SJCRH30 (cell line): ENCODE data around the genes CUX2 and PHETA1.

DNA sequence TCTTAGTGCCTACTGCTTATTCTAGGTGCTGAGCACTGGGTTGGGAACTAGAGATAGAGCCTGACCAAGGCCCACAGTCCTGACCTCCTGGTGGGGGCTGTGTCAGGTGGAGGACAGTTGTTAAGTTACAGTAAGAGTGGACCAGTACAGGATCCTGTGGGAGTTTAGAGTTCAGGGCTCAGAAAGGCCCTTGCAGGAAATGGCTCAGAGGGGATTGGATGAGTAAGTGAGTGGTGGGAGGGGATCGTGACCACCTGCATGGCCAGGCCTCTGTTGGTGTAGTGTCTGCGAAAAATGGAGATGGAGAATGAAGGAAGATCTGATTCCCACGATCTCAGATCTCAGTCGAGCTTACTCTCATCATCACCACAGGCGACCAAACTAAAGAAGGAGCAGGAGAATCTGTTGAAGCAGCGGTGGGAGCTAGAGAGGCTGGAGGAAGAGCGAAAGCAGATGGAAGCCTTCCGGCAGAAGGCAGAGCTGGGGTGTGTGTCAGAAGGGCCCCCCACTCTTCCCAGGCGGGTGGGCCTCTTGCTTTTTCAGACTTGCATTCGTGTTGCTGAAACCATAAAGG, 8.2 kb downstream of the TCHP start:
- RAMPAGE, long total RNA, result no peak

GRCh38 chr12:109944871-109945641, 45.0 kb downstream of the TCHP start:
- RAMPAGE, long total RNA, result no peak

DNA sequence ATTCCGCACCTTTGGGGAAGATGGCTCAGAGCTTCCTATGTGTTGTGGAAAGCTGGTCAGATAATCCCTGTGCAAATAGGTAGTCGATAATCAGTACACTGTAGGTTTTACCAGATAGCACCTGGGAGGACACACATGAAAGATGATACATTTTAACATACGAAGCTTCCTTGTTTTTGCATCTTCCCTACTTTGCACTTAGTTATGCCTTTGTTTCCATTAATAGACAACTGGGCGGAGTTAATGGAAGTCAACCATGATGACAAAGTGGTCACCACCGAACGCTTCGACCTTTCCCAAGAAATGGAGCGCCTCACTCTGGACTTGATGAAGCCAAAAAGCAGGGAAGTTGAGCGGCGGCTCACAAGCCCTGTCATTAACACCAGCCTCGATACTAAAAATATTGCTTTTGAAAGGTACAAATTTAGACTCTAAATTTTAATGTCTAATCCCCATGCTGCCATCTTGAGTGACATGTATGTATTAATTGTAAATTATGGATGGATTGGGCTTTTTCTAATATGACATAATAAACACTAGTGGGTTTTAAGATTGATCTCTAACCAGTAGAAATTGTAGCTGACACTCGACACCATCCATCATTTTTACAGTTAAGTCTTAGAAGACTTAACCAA, 19.8 kb downstream of the ANKRD13A start:
- RAMPAGE, long total RNA, result no peak

DNA sequence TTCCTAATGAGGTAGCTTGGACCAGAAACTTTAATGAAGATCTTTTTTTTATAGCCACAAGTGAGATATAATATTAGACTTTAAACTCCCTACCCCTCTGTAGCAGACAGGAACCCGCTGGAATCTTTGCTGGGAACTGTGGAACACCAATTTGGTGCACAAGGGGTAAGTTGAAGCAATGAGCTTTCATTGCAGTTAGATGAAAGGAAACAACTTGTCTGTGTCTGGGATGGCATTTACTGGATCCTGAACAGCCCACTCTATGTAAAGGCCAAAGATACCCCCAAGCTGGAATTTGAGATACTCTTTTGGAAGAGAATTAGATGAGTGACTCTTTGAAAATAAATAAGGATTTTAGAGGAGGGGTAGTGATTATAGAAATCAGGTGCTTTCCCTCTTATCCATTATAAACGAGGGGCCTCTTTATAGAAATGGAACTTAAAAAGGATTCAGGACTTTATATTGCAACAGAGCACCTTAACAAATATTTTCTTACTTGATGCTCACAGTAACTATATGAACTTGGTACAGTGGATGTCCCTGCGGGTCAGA, 20.6 kb downstream of the C12orf76 start:
- RAMPAGE, long total RNA, result no peak

DNA sequence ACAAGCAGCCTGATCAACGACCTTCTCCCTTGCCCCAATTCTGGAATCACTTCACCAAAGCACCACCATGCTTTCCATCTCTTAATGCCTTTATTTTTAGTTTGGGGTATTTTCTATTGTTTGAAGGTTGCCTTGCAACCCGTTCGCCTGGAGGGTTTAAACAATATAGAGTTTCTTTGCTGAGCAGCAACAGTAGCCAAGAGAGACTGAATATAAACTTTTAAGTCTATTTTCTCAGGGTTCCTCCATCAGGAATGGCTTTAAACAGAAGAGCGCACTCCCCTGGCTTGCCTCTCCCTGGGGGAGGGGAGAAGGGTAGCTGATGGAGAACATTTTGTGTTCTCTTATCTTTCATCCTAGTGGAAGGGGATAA, 34.6 kb upstream of the ATP2A2 start:
- RAMPAGE, long total RNA, result no peak

DNA sequence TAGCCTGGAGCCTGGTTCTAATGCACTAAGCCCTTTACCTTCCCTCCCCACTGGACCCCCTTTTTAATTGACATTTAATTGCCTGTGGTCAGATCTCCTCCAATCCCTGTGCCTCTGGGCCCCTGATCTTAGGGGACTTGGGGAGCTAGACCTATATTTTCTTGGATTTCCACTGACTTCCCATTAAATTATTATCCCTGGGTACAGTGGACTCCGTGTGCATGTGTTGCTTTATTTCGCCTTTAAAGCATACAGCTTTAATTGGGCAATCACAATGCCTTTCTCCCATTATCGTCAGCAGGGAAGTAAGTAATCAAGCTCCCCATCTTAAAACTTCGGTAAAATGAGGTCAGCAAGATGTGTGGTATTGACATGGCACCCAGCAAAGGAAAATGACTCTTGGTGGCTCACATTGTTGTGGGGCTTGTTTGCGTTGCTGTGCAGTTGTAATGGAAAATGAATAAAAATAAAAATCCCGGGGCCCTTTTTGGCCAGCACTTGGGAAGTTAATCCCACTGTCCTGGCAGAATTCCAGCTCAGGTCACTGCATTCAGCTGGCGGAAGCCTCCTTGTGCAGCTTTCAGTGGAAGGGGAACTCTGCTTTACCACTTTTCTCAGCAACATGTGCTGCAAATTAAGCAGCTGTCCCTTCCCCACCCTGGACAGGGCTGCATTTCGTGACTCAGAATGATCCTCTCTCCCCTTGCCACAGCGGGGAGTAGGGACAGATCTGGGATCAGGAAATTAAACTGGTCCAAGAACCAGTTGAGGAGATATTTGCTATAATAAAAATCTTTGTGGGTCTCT, 14.0 kb upstream of the ATP2A2 start:
- RAMPAGE, long total RNA, result no peak

DNA sequence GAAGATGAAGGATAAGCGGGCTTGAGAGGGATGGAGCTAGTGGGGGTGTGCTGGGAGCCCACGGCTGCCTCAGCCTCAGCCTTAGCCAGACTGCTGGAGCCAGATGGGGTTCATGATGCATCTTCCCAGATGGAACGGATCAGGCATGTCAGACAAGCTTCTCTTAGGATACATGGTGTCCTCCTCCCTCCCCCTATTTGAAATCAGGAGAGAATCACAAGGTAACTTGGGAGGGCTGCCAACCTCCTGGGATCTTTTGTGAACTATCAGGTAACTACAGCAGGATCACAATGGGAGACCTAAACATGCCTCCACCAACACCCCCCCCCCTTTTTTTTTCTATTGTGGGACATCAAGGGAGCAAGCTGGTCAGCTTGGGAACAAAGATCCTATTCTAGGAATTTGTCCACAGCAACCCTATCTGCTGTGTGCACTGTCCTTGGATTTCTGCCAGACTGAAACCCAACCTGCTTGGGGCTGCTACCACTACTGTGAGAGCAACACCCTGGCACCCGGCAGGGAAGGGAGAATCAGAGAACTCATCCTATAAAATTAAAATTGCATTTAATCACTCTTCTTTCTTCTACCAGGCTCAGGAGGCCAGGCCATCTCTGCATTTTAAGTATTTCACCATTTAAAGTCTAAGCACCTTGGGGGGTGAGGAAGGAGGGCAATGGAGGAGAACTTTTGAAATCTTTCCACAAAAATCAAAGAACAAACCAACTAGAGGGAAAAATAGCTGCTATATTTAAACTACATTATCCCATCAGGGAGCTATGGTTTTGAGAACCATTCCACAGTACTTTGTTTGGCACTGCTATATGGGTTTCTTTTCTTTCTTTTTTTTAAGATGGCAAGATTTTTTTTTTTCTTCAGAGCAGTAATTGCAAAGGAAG, 10.5 kb upstream of the ATP2A2 start:
- RAMPAGE, long total RNA, result no peak

- RAMPAGE, long total RNA, result no peak
Observed at GRCh38 chr12:110288979-110289601, 8.0 kb downstream of the ATP2A2 start.

DNA sequence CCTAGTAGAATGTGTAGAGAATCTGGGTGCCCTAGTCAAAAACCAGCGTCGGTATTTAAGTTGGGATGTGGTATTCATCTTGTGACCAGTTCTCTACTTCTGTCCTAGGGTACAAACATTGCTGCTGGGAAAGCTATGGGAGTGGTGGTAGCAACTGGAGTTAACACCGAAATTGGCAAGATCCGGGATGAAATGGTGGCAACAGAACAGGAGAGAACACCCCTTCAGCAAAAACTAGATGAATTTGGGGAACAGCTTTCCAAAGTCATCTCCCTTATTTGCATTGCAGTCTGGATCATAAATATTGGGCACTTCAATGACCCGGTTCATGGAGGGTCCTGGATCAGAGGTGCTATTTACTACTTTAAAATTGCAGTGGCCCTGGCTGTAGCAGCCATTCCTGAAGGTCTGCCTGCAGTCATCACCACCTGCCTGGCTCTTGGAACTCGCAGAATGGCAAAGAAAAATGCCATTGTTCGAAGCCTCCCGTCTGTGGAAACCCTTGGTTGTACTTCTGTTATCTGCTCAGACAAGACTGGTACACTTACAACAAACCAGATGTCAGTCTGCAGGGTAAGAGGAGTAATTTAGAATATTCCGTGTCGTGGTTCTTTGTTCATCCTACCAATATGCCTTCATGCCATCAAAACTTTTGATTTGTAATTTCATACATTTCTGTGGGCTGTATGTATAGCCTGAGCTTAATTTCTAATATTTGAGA, 46.6 kb downstream of the ATP2A2 start:
- RAMPAGE, long total RNA, result no peak

GRCh38 chr12:110332290-110332504, 51.1 kb downstream of the ATP2A2 start:
- RAMPAGE, long total RNA, result no peak

DNA sequence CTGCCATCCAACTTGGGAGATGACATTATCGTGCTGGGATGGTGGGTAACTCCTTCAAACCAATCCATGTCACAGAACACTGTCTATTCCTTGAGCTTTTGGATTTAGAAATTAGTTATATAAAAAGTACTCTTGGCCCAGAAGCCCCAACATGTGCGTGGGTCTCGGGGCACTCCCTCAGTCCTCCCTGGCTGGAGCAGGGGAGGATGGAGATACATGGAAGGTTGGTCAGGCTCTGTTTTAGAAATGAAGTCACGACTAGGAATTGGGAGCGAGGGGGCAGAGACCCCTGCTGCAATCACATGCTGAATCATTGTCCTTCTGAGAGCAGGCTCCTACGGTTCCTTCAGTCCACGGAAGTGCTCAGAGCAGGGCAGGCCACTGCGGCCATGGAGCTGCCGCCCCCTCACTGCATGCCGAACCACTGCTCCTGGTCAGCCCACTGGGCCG, 29.7 kb downstream of the ANAPC7 start:
- RAMPAGE, long total RNA, result no peak

- RAMPAGE, long total RNA, result no peak
Observed at GRCh38 chr12:110638017-110638258, 24.0 kb downstream of the TCTN1 start.

GRCh38 chr12:110732939-110733538, 9.7 kb downstream of the PPP1CC start:
- RAMPAGE, long total RNA, result no peak

DNA sequence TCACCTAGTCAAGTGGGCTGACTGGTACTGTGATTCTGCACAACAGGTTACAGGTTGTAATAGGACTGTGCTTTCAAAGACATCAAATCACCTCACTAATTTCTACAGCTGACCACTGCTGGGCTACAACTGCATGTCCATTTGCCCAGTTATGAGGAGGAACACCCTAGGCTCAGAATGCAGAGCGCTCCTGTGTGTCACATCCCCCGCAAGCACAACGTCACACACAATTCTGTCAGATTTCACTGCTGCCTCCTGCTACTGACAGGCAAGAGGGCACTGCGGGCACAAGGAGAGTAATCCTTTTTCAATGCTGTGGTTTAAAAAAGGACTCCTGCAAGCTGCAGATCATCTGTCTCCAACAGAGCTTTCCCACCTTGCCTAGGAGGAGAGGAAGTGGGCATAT, 4.2 kb downstream of the PPP1CC start:
- RAMPAGE, long total RNA, result no peak

- RAMPAGE, long total RNA, result no peak
Observed at GRCh38 chr12:110894297-110894814, 26.0 kb downstream of the MYL2 start.

- RAMPAGE, long total RNA, result no peak
Observed at GRCh38 chr12:110896535-110896986, 23.8 kb downstream of the MYL2 start.

DNA sequence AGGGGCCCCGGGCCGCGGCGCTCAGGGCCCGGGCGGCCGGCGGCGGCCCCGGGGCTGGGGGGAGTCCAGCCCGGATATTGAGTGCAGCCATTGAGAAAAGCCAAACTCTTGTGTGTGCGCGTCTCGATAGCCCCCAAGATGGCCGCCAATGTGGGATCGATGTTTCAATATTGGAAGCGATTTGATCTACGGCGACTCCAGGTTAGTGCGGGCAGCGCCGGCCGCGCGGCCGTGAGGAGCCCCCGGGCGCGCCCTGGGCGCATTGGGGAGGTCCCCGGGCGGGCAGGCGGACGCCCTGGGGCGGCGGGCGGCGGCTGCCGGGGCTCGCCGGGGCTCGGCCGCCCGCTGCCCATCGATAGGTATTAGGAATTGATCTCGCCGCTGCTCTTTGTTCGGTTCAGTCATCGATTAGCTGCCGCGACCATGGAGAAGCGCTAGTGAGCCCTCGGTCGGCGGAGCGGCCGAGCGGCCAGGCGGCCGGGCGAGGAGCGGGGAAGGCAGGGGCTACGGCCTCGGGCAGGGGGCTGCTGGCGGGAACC, at the start of gene CUX2:
Gene CUX2 (plus strand): TSS at position 126 of the 539 bp plus-strand sequence.
- RAMPAGE, long total RNA, result no peak

DNA sequence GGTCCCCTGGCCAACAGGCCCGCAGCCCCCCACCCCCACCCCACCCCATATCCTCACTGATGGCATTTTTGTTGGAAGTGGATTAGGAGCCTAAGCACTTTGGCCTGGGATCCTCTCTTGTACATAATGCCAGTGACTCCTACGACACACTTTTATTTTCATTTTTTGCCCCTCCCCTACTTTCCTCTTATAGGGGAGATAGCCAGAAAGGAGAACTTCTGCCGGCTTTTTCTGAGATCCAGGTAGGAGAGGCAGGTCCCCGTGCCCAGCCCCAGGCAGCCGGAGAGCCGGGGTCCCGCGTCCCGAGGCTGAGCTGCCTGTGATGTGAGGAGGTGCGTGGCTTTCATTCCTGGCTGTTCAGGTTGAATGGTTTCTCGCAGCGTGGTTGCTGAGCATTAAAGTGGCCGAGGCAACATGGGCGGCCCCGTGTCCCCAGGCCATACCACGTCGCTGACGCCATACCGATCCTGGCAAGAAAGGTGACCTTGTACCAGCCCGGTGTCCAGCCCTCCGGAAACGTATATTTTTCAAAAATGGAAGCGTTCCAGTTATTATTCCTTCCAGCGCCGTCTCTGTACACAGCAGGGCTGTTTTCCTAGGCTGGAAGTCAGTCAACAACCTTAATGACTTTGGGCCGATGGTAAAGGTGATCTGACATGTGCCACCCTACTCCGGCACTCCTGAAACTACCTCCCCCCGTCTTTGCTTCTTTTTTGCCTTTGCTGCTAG, 3.1 kb downstream of the CUX2 start:
- RAMPAGE, long total RNA, result no peak

DNA sequence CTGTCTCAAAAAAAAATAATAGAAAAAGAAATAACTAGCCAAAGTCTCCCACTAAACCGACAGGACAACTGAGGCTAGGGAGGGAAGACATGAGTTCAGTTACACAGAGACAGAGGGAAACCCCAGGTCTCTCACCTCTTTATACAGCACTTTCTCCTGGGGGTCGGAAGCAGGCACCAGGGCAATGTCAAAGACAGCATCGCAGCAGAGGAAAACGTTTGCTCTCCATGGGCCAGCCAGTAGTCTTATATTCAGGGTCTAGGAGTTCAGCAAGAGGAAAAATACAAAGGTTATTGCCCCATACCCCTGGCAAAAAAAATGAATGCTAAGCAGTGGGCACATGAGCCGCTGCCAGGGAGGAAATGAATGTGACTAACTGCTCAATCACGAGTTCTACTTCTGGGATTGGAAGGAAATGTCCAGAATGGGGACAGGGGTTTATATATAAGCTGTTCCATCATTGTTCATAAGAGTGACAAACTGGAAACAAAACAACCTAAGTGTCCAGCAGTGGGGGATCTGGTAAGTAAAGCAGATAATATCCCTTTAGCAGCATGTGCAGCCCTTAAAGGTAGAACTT, 54.0 kb downstream of the PHETA1 start:
- RAMPAGE, long total RNA, result no peak

GRCh38 chr12:111368866-111369332, at the start of gene PHETA1:
Gene PHETA1, minus strand, starts transcription at chr12:111369095.
- RAMPAGE, long total RNA, result no peak